ENCODE measurements around the genes NSMCE4A, DMBT1 and ACADSB.

DNA sequence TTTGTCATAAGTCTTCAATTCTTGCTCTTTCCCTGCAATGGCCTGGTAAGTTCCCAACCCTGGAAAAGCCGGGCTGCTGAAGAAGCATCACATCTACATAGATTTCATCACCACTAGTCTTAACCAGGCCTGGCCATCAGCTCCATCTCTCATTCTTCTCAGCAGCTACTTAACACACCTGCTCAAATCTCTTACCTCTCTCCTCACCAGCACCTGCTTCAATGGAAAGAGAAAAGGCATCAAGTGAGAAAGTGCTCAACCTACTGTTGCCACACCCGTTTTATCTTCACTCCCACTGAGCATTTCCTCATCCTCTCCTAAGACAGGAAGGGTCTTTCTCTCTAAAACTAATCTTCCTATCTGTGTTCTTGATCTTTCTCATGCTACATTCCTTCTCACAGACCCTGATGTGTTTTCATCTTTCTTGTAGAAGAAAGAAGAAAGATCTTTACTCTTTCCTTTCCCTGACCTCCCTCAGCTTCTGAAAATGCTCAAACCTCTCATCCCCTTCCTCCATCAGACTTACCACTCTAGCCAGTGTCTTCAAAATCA lies 148.6 kb downstream of the ATE1 start:
- PRO-cap, 4 experiments, result no peak in any of the 4 experiments
- RAMPAGE, long total RNA, 4 experiments, result no peak in any of the 4 experiments

- PRO-cap, 4 experiments, result peak in 4 of 4 experiments; most common plus-strand start chr10:121975288 (in 2); most common minus-strand start chr10:121975136 (in 4)
- RAMPAGE, long total RNA, 4 experiments, result no peak in any of the 4 experiments
Observed at GRCh38 chr10:121974972-121975451, at the start of gene NSMCE4A. NSMCE4A (minus strand) TSS chr10:121975217.

- PRO-cap, 4 experiments, result no peak in any of the 4 experiments
- RAMPAGE, long total RNA, 4 experiments, result no peak in any of the 4 experiments
Observed at GRCh38 chr10:122007475-122007674, 18.4 kb downstream of the TACC2 start.

GRCh38 chr10:122085409-122086222 lies 96.7 kb downstream of the TACC2 start:
- PRO-cap, 4 experiments, result no peak in any of the 4 experiments
- RAMPAGE, long total RNA, 4 experiments, result no peak in any of the 4 experiments

DNA sequence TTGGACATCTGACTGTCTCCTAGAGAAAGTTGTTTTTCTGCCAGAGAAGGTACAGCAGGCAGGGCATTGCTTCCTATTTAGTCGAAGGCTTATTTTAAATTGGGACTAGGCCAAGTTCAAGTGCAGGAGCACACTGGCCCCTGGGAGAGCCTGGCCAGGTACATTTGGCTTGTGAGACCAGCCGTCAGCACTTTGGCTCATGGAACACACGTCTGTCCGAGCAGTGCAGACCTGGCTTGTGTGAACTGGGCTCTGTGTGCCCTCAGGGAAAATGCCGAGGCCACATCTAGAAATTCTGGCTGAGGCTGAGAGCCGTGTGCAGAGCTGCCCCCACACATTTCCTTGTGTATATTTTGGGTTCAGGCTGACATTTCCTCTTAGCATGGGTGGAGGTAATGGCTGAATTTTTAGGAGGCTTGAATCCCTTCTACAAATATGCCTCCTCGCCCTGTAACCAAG lies 113.6 kb downstream of the TACC2 start:
- PRO-cap, 4 experiments, result no peak in any of the 4 experiments
- RAMPAGE, long total RNA, 4 experiments, result no peak in any of the 4 experiments

DNA sequence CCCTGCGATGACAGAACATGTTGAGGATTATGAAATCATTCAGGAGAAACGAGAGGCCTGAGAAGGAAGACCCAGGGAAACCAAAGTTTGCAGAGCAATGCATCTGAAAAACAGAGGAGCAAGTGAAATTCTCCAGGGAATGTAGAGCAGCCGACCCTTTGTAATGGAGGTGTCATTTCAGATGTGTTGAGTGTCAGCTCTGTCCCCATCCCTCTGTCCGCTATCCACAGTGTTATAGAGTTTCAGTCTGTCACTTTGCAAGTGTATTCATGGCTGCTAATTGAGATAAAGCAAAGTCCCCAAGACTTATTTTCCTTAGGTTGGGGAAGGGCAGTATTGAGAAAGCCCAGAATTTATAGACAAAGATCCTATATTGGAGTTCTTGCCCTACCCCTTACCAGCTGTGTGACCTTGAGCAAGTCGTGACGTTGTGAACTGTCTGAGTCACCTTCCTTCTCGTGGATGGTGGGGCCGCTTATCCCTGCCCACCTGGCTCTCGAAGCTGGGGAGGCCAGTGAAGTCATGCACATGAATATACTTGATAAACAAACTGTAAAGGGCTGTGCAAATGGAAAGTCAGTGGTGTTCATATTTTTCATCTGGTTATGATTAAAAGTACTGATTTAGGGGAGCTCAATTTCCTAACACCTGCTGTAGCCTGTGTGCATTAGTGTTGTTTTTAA lies 127.3 kb downstream of the TACC2 start:
- PRO-cap, 4 experiments, result no peak in any of the 4 experiments
- RAMPAGE, long total RNA, 4 experiments, result no peak in any of the 4 experiments

- PRO-cap, 4 experiments, result no peak in any of the 4 experiments
- RAMPAGE, long total RNA, 4 experiments, result no peak in any of the 4 experiments
Observed at GRCh38 chr10:122128444-122128720, 139.4 kb downstream of the TACC2 start.

DNA sequence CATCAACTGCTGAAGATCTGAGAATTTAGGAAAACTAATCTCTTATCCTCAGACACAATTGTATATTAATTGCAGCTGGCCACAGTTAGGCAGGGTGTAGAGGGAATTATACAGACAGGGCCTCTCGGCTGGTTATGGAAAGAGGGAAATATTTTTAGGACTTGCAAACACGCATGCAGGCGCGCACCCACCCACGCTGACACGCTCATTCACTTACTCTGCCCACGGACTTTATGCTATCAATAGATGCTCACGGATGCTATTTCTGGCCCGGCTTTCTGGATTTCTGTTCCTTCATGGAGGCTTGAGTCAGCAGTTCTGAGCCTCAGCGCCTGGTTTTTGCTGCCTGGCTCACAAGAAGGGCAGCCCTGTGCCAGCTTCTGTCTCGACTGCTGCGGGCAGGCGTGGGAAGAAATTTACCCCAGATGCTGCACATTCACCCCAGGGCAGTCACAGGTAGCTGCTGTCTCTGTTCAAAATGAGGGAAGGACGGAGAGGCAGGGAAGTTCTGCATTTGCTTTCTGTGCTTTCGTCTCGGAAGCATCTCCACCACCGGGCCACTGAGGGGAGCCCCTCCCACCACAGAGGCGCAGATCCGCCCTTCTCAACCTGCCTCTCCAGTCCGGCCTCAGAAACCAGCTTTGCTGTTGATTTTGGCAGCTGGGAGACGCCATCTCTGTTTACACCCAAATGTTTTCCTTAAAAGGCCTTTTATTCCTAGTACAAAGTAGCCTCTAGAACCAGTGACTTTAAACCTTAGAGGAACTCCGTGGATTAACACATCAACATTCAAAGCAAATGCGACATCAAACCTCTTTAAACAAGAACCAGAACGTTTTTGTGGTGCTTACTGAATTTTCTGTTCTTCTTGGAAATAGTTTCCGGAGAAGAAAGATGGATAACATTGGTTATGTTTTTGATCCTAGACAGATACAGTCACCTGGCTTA lies 116.2 kb upstream of the BTBD16 start:
- PRO-cap, 4 experiments, result no peak in any of the 4 experiments
- RAMPAGE, long total RNA, 4 experiments, result no peak in any of the 4 experiments

- PRO-cap, 4 experiments, result no peak in any of the 4 experiments
- RAMPAGE, long total RNA, 4 experiments, result no peak in any of the 4 experiments
Observed at GRCh38 chr10:122164145-122164794, 106.8 kb upstream of the BTBD16 start.

- PRO-cap, 4 experiments, result no peak in any of the 4 experiments
- RAMPAGE, long total RNA, 4 experiments, result no peak in any of the 4 experiments
Observed at GRCh38 chr10:122248385-122249366, 22.4 kb upstream of the BTBD16 start.

DNA sequence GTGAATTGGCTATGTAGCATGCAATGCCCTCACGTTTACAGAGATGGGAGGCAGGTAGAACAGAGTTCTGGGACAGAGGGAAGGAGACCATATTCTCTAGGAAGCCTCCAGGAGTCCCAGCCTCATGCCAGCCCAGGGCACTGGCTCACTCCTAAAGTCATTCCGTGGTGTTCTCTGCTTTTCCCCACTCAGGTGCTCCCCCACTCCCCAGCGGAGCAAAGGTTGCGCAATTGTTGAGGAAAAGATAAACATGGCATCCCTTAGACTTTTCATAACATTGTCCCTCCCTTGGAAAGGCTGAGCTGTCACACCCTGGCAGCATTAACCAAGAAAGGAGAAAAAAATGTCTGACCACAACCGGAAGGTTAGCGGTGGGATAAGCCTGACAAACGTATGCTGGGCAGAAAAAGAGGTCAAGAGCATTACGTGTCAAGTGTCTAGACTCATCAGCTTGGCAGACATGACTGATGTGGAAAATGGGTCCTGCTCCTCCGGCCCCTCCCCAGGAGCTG lies 29.9 kb downstream of the BTBD16 start:
- PRO-cap, 4 experiments, result no peak in any of the 4 experiments
- RAMPAGE, long total RNA, 4 experiments, result no peak in any of the 4 experiments

- PRO-cap, 4 experiments, result no peak in any of the 4 experiments
- RAMPAGE, long total RNA, 4 experiments, result no peak in any of the 4 experiments
Observed at GRCh38 chr10:122373614-122374150, 826 bp upstream of the PLEKHA1 start.

DNA sequence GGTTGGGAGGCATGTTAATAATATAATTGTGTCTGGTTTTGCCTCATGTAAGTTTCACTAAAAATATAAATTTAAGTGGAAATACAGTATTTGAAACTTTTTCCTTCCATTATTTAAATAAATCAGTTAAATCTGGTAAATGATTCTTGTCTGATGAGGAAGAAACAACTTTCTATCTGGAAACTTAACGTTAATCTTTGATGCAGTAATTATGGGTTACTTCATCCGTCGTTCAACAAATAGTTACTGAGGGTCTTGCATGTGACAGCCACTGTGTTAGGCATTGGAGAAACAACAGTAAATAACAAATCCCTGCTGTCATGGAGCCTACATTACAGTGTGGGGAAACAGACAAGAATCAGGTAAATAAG lies 5.5 kb downstream of the PLEKHA1 start:
- PRO-cap, 4 experiments, result no peak in any of the 4 experiments
- RAMPAGE, long total RNA, 4 experiments, result start-site peak on the plus strand in 1 of 4 experiments, centred at position 149 of the sequence, 5 reads per replicate

- PRO-cap, 4 experiments, result no peak in any of the 4 experiments
- RAMPAGE, long total RNA, 4 experiments, result no peak in any of the 4 experiments
Observed at GRCh38 chr10:122560676-122560875, at the start of gene DMBT1. DMBT1 (plus strand) TSS chr10:122560754.

- PRO-cap, 4 experiments, result no peak in any of the 4 experiments
- RAMPAGE, long total RNA, 4 experiments, result no peak in any of the 4 experiments
Observed at GRCh38 chr10:122846078-122846368, 366 bp upstream of the CUZD1 start.

GRCh38 chr10:123008936-123009112 lies at the start of gene ACADSB:
ACADSB (plus strand) TSS chr10:123009006.
- PRO-cap, 4 experiments, result peak in 4 of 4 experiments; most common plus-strand start chr10:123009006 (in 3)
- RAMPAGE, long total RNA, 4 experiments, result start-site peak on the plus strand in 3 of 4 experiments, at chr10:123008998-123009016 at its widest, 92 to 145 reads per replicate

DNA sequence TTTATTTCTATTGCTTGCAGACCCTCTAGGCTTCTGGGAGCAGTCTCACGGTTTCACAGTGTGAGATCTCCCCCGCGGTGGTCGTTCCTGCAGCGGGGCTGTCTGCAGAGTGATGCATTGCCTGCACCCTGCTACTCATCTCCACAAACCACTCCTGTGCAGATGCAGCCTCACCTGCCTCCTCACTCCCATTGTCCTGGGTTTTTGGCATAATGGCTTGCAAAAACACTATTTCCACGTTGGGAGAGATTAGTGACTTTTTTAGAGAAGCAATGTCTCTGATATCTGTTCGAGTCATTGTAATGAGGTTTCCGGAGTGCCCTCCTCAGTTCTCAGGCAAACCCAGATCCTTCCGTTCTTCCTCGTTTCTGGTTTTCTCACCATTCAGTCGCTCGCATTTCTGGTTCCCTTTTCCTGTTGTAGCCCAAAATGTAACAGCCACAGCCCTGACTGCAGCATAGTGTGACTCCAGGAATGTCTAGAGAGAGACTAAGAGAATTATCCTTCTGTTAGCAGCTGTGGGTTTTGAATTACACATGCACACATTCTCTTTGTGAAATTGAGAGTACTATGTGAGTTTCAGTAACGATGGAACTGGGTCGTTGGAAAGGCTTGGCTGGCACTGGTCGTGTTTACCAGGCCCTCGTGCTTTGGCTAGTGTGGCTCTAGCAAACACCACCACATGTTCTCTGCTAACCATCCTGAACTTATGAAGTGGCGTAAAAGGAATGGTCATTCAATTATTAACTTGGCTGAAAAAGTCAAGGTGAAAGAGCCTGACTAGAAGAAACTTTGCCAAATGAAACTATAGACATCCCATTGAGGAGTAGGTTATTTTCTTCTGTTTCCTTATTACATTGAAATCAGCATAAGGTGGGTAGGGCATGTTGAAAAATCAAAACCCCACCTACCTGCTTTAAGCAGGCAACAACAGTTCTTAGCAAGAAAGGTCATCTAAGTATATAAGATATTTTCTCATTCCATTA lies 30.4 kb downstream of the ACADSB start:
- PRO-cap, 4 experiments, result no peak in any of the 4 experiments
- RAMPAGE, long total RNA, 4 experiments, result no peak in any of the 4 experiments

- PRO-cap, 4 experiments, result no peak in any of the 4 experiments
- RAMPAGE, long total RNA, 4 experiments, result no peak in any of the 4 experiments
Observed at GRCh38 chr10:123136743-123137430, 1.1 kb downstream of the HMX3 start.

DNA sequence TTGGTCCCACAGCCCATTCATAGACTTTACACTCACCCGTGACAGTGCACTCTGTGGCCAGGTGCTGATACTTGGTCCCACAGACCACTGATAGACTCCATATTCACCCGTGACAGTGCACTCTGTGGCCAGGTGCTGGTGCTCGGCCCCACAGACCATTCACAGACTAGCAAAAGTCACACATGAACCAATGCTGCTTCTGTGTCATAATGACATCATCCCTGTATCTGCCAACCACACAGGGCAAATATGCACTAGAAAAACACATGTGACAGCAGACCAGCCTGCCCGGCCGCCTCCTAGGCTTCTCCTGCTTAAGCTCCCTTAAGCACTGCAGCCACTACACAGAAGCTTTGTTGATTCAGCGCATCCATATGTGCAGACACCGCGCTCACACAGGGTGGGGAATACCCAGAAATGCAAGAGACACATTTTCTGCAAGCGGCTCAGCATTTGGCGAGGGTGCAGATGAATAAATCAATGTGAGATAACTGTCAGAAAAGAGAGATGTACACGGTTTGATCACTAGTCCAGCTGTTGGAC lies 33.6 kb downstream of the CPXM2 start:
- PRO-cap, 4 experiments, result no peak in any of the 4 experiments
- RAMPAGE, long total RNA, 4 experiments, result no peak in any of the 4 experiments

- PRO-cap, 4 experiments, result no peak in any of the 4 experiments
- RAMPAGE, long total RNA, 4 experiments, result no peak in any of the 4 experiments
Observed at GRCh38 chr10:123860334-123860722, 31.3 kb downstream of the CPXM2 start.